Right lobe of liver (tissue), 4 donors: ENCODE results near the gene CD44.

DNA sequence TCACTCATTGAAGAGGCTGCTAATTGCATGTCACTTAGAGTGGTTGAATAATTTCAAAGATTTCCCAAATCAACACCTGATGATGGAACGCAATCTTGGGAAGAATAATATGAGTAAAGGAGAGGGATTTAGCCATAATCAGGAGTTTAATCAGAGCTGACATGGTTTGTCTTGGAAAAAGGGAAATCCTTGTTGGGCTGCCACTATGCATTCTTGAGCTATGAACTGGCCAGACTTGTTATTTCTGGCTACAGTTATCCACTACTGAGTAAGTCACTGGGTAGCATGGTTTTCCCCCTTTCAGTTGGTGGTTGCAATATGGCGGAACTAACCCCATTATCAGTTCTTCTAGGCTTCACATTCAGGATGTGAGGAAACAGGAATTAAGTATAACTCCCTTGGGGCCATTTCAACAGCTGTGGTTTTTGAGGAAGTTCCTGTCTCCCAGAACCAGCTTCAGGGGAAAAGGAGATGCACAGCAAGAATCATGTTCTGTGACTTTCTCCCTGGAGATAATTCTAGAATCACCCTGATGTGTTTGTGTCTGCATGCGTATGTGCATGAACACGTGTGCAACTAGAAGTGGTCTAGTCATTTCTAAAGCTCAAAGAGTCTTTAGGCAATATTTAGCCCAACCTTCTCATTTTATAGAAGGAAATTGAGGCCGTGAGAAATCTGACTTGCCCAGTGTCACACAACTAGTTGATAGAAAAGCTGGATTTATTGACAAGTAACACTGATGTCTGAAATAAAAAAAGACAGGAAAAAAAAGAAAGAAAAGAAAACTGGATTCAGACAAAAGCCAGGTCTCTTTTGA lies 103.0 kb upstream of the CD44 start:
- PRO-cap, 4 experiments = no peak in any of the 4 experiments
- RAMPAGE, long total RNA, 2 experiments = no peak in any of the 2 experiments

GRCh38 chr11:35077507-35078677 lies 61.1 kb upstream of the CD44 start:
- PRO-cap, 4 experiments = no peak in any of the 4 experiments
- RAMPAGE, long total RNA, 2 experiments = no peak in any of the 2 experiments

GRCh38 chr11:35138551-35139501 lies at the start of gene CD44:
TSS of gene CD44 (plus strand) at chr11:35139171.
- PRO-cap, 4 experiments = peak in 4 of 4 experiments; most common plus-strand start chr11:35139168 (in 4); most common minus-strand start chr11:35138956 (in 1)
- RAMPAGE, long total RNA, 2 experiments = start-site peak on the plus strand in 2 of 2 experiments, at chr11:35139124-35139181 at its widest, 134 to 222 reads per replicate

DNA sequence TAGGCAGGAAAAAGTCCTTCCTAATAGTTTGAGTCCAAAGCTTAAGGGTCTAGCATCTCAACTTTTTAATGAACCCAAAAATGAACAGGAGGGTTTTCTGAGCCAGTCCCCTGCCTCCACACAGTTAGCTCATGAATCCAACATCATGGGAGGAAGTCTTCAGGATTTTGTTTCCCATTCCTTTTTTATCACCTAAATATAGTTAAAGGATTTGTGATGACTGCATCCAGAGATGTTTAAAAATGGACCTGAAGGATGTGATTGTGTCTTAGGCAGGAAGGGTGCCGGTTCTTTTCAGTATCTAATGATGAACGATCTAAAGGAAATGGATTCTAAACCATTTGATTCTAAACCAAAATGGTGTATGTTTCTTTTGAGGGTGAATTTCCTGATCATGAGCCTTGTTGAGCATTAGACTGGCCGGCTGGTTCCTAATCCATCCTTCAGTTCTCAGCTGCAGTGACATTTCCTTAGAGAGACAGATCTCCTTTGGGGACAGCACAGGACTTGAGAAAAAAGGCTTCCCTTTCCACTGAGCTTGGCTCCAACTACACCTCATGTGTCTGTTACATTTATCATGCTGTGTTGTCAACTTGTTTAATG lies 17.3 kb downstream of the CD44 start:
- PRO-cap, 4 experiments = no peak in any of the 4 experiments
- RAMPAGE, long total RNA, 2 experiments = no peak in any of the 2 experiments

DNA sequence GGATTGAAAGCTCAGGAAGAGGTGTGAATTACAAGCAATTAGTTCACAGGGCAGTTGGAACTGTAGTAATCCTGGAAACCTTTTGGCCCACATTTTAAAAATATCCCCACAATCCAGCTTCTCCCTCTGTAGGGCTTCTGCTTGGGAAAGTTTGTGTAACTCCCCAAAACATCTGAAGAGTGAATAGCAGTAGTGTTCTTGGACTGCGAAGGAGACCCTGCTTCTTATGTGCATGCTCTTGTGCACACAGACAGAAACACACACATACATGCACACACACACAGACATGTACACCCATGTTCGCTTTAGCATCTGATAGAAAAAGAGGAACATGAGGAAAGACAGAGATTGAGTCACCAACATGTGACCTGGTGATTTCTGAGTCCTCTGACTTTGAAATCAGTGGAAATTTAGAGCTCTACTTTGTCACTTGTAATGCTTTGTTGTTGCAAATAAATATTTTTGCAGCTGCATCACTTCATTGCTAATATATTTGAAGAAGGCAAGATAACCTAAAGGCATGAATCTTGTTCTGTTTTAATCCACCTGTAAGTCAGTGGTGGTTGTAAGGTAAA lies 23.7 kb downstream of the CD44 start:
- PRO-cap, 4 experiments = no peak in any of the 4 experiments
- RAMPAGE, long total RNA, 2 experiments = no peak in any of the 2 experiments

GRCh38 chr11:35170330-35171068 lies 31.5 kb downstream of the CD44 start:
- PRO-cap, 4 experiments = no peak in any of the 4 experiments
- RAMPAGE, long total RNA, 2 experiments = no peak in any of the 2 experiments

DNA sequence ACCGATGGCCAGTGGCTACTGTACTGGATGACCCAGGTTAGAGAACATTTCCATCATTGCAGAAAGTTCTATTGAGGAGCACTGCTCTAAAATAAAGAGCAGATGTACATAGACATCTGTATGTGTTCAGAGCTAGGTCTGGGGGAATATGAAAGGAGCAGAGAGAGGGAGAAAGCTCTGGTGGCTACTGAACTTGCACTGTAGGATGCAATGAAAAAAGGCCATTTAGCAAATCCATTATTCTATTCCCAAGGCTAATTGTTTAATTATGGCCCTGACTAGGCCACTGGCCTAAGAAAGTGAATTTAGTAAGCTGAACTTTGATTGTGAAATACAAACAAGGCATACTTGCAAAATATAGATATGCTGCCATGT lies 38.9 kb downstream of the CD44 start:
- PRO-cap, 4 experiments = no peak in any of the 4 experiments
- RAMPAGE, long total RNA, 2 experiments = no peak in any of the 2 experiments

- PRO-cap, 4 experiments = no peak in any of the 4 experiments
- RAMPAGE, long total RNA, 2 experiments = no peak in any of the 2 experiments
These were observed 39.6 kb downstream of the CD44 start for GRCh38 chr11:35178671-35178882.

DNA sequence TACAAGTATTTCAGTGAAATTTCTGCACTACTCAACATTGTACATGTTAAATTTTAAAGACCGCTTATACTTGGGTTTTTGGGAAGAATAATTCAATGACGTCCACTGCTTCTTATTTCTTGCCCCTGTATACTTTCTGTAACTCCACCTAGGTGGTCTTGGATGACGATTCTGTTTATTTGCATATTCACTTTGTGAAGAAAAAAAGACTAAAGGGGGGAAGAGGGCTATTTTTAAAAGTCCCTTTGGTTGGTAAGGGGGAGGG lies 68.4 kb downstream of the CD44 start:
- PRO-cap, 4 experiments = no peak in any of the 4 experiments
- RAMPAGE, long total RNA, 2 experiments = no peak in any of the 2 experiments

- PRO-cap, 4 experiments = no peak in any of the 4 experiments
- RAMPAGE, long total RNA, 2 experiments = no peak in any of the 2 experiments
These were observed 118.7 kb downstream of the TRIM44 start for GRCh38 chr11:35781224-35781666.

- PRO-cap, 4 experiments = no peak in any of the 4 experiments
- RAMPAGE, long total RNA, 2 experiments = no peak in any of the 2 experiments
These were observed 147.3 kb downstream of the LDLRAD3 start for GRCh38 chr11:36091158-36091636.

- PRO-cap, 4 experiments = no peak in any of the 4 experiments
- RAMPAGE, long total RNA, 2 experiments = no peak in any of the 2 experiments
These were observed 439 bp downstream of the COMMD9 start for GRCh38 chr11:36288745-36289224.

GRCh38 chr11:36361826-36362632 lies 65.9 kb downstream of the PRR5L start:
- PRO-cap, 4 experiments = peak in 1 of 4 experiments; most common minus-strand start chr11:36362197 (in 1)
- RAMPAGE, long total RNA, 2 experiments = no peak in any of the 2 experiments

DNA sequence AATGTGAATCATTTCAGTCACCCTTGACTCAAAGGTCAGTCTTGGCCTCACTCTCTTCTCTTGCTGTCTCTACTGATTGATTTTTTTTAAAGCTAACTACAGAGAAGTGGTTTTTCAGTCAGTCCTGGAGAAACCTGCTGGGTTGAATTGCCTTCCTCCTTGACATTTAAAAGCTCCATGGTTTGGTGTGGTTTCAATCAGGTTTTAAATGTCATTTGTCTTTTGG lies 89.1 kb downstream of the TRAF6 start:
- PRO-cap, 4 experiments = no peak in any of the 4 experiments
- RAMPAGE, long total RNA, 2 experiments = no peak in any of the 2 experiments

DNA sequence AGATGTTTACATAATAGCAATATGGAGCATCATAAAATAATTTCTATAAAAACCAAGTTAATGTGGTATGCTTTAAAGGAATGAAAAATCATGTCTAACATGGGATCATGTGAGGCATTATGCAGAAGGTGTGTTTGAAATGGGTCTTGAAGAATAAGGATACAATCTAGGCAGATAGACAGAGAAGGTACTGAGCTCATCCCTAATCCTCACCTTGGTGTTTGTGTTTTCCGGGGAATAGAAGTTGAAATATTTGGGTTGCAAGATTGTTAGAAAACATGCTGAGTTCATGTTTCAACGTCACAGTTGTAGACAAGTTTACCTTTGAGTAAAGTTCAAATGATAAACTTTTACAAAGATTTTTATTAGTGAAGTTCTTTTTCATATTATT lies 853.1 kb upstream of the RAG2 start:
- PRO-cap, 4 experiments = peak in 2 of 4 experiments; most common minus-strand start position 223 of the sequence (in 2)
- RAMPAGE, long total RNA, 2 experiments = no peak in any of the 2 experiments

- PRO-cap, 4 experiments = no peak in any of the 4 experiments
- RAMPAGE, long total RNA, 2 experiments = no peak in any of the 2 experiments
These were observed 1169.1 kb downstream of the LRRC4C start for GRCh38 chr11:40290299-40290792.

GRCh38 chr11:41861645-41861952 lies 402.1 kb upstream of the LRRC4C start:
- PRO-cap, 4 experiments = no peak in any of the 4 experiments
- RAMPAGE, long total RNA, 2 experiments = no peak in any of the 2 experiments

DNA sequence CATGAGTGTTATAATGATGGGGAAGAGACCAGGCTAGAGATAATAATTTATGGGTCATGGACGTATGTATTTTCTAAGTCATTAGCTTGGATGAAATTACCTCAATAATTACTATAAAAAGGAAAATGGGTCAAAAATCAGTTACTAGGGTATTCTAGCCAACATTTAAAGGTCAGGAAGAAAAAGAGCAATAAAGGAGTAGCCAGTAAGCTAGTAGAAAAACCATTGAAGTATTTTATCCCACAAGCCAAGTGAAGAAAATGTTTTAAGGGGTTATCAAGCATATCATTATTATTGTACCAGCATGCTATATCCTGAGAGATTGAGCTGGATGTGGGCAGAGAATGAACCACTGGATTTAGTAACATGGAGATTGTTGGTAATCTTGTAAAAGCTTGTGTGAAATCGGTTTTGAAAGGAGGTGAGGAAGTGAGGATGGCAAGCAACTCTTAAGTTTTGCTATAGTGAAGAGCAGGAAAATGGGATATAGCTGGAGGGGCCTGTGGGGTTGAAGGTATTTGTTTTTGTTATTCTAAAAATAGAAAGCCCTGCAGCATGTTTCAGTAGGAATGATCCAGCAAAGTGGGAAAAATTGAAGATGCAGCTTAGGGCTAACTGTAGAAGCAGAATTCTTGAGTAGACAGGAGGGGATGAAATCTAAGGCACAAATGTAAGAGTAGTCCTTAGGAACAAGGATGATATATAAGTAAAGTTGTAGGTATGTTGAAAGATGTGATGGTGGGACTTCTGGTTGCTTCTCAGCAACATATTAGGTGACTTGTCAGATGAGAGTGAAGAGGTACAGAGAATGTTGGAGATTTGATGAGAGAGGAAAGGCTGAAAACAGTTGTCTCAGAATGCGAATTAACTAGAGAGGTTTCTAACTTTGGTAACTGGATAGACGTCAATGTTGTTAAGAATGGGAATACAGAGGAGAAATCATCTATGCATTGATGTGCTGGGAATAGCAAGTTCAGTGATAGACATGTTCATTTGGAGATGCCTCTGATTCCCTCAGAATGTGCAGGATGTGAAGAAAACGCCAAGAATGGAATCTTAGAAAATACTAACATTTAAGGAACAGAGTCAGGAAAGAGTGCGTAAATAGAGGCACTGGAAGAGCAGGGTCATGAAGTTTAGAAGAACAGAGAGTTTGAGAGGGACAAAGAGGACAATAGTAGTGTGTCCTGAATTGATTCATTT lies 64.1 kb downstream of the TTC17 start:
- PRO-cap, 4 experiments = no peak in any of the 4 experiments
- RAMPAGE, long total RNA, 2 experiments = start-site peak on the plus strand in 1 of 2 experiments, centred at position 808 of the sequence, 14 reads per replicate

DNA sequence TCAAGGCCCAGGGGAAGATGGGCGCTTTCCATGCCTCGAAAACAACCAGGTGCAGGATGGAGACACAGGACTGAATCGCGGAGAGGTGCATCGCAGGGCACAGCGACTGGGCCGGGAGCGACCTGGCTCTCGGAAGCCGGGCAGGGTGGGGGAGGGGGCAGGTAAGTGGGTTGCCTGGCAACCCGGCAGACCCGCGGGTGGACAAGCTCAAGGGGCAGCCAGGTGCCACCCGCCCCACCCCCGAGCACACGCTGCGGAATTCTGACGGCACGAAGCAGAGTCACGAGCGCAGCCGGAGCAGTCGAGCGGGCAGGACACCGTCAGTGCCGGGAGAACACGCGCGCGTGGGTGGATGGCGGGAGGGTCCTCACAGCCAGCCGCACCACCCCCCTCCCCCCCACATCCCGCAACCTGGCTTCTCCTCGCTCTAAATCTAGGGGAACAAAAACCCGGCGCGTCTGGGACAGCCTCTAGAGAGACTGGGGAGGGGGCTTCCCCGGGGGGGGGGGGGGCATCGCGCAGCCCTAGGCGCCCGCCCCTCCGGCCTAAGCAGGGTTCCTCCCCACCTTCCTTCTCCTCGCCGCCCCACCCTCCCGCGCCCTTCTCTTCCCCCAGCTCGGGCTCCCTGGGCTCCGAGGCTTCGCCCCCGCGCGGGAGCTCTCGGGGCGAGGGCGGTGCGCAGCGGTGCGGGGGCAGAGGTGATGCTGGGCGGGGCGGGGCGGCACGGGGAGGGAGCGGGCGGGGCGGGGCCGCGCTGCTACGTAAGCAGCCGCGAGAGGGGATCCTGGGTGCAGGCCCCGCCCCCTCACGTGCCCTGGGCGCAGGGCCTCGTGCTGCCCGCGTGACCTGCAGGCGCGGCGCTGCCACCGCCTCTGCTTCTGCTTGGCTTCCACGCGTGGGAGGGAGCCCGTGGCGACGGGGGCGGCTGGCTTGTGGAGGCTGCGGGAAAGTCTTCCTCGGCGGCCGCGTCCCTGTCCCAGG lies 133.0 kb upstream of the HSD17B12 start:
- PRO-cap, 4 experiments = no peak in any of the 4 experiments
- RAMPAGE, long total RNA, 2 experiments = no peak in any of the 2 experiments

GRCh38 chr11:43692662-43693408 lies 12.3 kb downstream of the HSD17B12 start:
- PRO-cap, 4 experiments = no peak in any of the 4 experiments
- RAMPAGE, long total RNA, 2 experiments = no peak in any of the 2 experiments